H7 (cell line): Measurements from ENCODE around the gene DLK1.

DNA sequence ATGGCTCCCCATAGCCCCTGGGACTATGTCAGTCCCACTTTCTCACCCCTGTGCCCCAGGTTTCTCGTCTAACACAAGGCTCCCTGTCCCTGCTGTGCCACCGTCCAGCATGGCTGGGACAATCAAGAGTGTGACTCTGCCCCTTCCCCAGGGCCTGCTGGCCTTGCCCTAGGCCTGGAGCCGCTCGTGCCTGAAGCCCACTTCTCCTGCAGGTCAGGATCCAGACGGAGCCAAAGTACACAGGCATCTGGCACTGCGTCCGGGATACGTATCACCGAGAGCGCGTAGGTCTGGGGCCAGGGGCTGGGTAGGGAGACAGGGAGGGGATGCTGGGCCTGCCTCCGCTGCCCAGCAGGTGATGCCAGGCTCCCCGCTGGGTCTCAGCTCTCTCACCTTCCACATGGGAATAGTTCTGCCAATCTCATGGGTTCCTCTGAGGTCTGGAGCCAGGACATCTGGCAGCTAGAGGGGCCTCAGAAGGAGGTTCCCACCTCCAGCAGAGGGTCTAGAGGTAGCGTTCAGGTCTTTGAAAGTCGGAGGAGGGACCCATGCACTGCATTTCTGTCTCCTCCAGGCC lies 2.9 kb downstream of the SLC25A47 start:
- RAMPAGE, long total RNA, result no peak

DNA sequence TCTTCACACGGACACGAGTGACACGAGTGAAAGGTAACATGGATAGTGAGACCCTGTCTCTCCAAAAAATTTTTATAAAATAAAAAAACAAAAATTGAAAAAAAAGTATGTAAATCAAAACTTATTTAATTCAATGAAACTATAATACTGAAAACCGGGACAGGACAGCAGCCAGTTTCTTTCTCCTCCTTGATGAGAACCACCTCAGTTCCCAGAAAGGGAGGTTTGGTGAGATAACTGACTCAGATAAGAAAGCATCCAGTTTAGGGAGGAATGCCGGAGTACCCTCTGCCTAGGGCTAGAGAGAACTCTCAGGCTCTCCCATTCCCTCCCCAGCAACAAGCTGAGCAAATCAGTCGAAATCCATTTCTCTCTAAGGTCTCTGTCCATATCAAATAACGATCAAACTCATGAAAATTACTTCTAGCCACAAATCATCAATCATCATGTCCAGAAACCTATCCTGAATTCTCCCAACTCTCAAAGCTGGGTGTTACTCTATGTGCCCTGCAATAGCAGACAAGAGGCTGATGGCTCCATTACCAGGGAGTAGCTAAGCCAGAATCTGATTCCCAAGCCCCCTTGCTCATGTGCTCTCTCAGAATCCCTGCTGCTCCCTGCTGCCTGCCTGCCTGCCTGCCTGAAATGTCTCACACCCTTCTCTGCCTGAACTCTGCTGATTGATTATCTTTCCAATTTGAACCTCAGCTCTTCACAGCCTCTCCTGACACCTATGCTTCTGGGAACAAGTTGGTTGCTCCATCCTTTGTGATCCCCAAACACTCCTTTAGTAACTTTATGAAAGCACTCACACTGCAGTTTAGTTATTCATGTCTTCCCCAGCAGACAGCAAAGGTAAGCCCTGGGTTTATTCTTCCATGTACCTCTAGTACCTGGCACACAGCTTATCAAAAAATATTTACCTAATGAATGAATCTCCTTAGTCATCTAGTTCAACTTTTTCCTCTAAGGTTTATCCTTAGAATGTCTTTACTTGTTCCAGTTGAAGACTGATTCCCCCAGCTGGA lies 2.6 kb downstream of the WARS1 start:
- RAMPAGE, long total RNA, result no peak

DNA sequence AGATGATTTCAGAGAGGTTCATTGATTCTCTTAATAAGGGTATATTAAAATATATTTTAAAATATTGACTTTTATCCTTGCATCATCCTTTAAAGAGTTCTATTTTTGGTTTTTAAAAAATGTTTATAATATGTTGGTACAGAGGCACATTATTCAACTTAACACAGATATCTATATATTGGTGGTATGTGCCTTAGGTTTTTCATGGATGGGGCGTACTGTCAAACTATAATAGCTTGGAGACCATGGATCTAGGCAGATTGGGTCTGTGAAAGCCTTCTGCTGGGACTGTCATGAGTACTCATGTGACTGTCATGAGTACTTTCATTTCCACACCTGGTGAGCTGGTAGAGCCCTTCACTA lies 104.9 kb downstream of the BEGAIN start:
- RAMPAGE, long total RNA, result no peak

- RAMPAGE, long total RNA, result no peak
Observed at GRCh38 chr14:100533962-100534642, 53.1 kb downstream of the BEGAIN start.

DNA sequence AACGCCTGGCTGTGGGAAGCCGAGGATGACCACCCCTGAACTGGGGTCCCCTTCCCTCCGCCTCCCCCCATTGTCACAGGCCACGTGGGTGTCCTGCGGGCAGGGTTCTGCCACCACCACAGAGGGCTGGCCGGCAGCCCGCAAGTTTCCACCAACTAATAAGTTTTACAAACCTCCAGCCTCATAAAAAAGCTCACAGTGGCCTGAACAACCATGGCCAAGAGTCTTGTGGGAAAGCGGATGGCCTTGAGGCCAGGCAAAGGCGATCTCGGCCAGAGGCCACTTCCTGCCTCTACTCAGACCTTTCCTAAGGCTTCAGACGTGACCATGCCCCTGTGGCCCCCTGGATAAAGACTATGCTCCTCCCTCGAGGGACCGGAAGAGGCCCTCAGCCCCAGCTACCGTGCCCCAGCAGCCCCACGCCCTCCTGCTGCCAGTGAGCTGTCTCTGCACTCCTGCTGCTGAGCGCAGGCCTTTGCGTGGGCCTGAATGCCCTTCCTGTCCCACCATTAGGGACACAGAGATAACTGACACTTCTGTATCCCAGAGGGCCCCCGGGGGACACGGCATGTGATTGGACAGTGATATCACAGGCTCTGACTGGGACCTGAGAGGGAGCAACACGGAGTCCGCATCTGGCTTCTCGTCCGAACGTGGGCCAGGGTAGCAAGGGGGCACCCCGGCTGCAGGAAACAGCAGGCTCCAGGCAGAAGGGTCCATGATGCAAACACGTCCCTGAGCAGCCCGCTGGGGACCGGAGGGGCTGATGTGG lies 46.0 kb upstream of the DLK1 start:
- RAMPAGE, long total RNA, result no peak

DNA sequence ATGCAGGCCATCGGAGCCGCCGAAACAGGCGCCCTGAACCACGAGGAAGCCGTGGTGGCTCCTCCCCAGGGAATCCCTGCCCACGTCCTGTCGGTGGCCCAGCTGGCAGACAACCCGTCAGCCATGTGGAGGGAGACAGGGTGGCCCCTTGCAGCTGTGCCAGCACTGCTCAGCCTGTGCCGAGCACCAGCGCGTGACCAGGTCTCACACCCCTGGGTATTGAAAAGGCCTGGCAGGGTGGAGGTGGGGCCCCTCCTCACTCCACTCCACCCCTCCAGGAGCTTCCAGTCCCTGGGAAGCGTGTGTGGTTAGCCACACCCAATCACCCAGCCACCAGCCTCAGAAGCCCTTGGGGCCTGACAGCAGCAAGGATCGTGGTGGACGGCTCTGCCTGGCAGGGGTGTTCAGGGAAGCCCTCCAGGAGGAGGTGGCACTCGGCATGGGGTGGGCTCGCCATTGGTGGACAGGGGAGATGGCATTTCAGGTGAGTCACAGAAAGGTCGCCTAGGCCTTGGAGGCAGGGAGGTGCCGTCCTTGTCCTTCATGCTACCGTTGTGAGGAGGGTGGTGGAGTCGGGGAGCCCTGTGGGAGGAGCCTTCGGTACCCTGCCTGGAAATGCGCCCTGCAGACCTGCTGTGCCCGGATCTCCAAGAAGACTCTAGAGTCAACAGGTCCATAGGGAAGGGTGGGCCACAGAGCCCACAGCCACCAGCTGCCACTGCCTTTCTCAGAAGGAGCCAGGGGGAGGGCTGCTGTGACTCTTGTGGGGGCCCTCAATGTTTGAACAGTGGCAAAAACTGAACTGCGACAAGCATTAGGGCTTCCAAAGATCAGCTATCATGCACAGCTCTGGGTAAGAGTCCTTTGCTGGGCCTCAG lies 12.2 kb upstream of the DLK1 start:
- RAMPAGE, long total RNA, result no peak

GRCh38 chr14:100726416-100727409 lies at the start of gene DLK1:
Gene DLK1 (plus strand): TSS chr14:100726892.
- RAMPAGE, long total RNA, result no peak

- RAMPAGE, long total RNA, result no peak
Observed at GRCh38 chr14:100824114-100824711, 79.3 kb downstream of the RTL1 start.

DNA sequence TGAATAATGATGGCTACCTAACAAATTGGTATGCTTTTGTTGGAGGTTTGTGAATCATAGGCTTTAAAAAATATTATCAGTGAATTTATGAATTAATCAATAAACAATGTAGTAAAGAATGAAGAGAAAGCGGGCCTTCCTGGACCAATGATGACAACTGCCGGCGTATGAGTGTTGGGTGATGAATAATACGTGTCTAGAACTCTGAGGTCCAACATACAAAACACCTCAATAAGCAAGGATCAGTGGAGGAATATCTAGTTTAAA lies 68.4 kb upstream of the RTL1 start:
- RAMPAGE, long total RNA, result no peak

- RAMPAGE, long total RNA, result no peak
Observed at GRCh38 chr14:100981064-100981760, 77.7 kb upstream of the RTL1 start.

GRCh38 chr14:101077430-101078237 lies 174.1 kb upstream of the RTL1 start:
- RAMPAGE, long total RNA, result no peak

DNA sequence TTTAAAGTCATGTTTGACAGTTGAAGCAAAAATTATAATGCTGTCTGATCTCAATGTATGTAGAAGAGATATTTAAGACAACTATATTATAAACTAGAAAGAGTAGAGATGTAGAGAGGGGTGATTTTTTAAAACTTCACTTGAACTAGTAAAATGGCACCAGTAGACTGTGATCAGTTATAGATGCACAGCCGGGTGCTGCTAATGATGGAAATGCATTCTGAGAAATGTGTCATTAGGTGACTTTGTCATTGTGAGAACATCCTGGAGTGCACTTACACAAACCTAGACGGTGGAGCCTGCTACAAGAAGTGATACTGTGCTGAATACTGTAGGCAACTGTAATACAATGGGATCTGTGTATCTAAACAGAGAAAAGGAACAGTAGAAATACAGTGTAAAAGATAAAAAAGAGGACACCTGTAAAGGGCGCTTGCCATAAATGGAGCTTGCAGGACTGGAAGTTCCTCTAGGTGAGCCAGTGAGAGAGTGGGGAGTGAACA lies 376.4 kb upstream of the RTL1 start:
- RAMPAGE, long total RNA, result no peak

DNA sequence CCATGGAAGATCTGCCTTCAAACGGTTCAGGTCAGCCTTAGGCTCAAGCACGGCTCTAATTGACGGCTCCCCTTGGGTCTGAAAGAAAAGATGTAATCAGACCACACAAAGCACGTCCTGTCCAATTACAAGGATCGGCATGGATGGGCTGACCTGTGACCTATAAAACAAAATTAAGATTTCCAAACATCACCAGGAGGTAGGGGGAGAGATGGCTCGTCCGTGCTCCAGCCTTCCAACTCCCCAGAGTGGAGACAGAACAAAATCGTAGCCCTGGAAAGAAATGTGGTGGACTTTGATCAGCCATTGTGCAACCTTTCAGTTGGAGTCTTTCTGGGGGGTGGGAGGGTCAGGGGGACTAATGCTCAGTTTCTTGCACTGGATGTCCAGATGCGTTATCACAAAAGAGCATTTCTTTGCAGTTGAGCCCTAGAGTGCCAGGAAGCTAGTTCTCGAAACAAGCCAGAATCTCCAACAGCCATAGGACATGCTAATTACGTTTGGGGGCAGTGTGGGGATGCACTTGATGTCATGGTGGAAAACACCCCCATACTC lies 426.8 kb upstream of the PPP2R5C start:
- RAMPAGE, long total RNA, result no peak

DNA sequence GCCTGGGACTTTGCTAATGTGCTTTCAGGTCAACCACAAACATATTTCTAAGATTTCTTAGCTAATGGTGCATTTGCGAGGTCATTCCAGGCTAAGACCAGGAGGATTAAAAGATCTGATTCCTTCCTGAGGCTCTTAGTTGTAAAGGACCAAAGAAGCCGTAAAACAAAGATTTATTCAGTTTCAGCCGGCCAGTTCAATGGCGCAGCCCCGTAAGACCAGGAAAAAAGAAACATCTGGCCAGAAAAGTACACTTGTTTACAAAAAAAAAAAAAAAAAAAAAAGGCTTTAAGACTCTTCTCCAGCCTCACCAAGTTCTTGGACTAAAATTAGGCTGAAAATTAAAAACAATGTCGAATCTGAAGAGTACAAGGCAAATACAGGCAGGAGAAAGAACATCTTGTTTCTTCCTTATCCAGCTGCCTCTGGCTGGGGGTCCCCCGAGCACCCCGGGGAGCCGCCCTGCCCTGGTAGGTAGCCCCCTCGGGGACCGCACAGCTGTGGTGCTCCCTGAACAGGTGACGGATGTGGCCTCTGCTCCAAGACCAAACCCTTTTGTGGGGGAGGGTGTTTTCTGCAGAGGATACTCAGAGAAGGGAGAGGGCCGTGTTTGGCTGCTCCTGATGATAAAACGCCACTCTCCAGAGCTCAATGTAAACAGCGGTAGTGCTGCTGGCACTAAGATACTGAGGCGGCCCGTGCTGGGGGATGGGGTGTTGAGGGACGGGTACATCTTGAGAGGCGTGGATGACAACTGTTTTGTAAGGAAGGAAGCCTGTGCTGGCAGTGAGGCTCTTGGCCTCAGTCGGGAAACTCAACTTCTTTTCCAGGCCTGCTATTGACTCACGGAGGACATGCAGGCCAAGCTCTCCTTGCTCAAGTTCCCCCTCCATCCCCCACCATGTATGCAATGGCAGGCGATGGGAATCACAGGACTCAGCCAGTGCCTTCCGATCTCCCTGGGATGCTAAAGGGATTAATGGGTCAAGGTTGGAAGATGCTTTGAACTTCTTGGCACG lies 401.2 kb upstream of the PPP2R5C start:
- RAMPAGE, long total RNA, result no peak

- RAMPAGE, long total RNA, result no peak
Observed at GRCh38 chr14:101364515-101365394, 396.8 kb upstream of the PPP2R5C start.

- RAMPAGE, long total RNA, result no peak
Observed at GRCh38 chr14:101495760-101496312, 265.7 kb upstream of the PPP2R5C start.

DNA sequence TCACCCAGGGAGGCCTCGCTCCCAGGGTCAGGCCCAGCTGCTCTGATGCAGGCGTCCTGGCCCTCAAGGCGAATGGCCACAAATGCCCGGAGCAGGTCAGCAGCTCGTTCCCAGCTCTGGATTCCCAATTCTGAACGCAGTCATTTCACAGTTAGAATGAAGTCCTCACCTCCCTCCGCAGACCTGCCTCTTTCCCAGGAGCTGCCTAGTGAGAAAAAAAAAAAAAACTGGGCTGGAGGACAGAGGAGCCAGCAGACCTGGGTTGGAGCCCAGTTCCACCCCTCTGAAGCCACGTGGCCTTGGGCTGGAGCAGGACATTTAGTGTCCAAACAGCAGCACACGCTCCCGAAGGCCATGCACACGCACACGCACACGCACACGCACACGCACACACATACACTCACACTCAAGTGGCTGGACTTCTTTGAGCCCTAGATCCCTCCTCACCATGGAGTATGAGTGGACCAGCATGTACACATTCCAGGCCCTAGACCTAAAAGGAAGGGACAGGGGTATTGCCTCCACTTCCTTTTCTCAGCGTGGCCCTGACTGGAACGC lies 262.3 kb upstream of the PPP2R5C start:
- RAMPAGE, long total RNA, result no peak

GRCh38 chr14:101535669-101536174 lies 225.8 kb upstream of the PPP2R5C start:
- RAMPAGE, long total RNA, result no peak

- RAMPAGE, long total RNA, result no peak
Observed at GRCh38 chr14:101797680-101798275, 36.3 kb downstream of the PPP2R5C start.

DNA sequence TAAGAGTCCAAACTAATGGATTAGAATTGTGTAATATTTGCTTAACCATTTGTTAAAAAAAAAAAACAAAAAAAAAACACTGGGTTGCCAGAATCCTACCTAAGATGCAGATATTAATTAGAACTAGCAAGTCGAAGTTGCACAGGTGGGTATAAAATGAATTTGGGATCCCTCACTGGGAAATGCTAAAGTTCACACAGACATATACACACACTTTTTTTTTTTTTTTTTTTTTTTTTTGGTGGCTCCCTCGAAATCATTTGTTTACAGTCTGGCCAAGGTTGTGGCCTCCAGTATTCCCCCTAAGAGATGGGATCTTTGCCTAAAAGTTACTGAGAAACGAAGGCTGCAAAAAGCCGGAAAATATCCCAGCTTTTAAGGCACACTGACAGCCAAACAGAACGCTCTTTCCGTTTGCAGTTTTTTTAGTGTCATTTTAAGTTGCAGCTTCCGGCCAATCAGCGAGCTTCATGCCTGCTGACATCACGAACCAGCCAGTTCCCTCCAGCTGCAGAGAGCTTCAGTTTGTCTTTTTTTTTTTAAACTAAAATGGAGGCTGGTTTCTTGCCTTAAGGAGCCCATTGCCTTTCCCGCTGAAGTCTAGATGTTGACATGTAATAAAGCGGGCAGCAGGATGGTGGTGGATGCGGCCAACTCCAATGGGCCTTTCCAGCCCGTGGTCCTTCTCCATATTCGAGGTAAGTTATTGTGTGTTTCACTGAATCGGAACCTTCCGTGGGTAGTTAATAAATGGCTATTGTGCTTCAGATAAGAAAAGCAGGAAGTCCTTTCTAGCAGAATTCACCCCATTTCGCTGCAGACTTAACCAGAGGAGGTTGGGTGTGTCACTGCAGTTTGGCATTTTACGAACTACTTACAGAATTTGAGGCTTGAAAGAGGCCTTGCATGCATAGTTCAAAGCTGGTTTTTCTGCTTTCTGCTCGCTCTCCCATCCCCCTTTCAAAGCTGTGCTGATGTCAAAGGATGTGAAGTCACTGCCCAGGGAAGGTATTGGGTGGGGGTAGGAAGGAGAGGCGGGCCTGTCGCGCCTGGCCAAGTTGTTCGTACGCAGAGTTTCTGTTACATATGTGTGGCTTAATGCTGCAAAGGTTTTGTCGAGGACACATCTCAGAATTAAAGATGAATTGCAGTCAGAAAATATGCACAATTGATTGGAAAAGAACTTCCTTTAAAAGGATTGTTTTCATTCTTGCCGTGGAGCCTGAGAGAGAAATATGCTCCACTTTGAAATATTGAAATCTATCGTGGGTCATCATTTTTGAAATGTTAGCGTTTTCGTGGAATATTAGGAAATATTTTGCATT lies 48.3 kb downstream of the PPP2R5C start:
- RAMPAGE, long total RNA, result start-site peak on the plus strand centred at position 530 of the sequence, 8 bp wide, 486 reads